ENCODE measurements around the genes ECPAS and HSDL2.

DNA sequence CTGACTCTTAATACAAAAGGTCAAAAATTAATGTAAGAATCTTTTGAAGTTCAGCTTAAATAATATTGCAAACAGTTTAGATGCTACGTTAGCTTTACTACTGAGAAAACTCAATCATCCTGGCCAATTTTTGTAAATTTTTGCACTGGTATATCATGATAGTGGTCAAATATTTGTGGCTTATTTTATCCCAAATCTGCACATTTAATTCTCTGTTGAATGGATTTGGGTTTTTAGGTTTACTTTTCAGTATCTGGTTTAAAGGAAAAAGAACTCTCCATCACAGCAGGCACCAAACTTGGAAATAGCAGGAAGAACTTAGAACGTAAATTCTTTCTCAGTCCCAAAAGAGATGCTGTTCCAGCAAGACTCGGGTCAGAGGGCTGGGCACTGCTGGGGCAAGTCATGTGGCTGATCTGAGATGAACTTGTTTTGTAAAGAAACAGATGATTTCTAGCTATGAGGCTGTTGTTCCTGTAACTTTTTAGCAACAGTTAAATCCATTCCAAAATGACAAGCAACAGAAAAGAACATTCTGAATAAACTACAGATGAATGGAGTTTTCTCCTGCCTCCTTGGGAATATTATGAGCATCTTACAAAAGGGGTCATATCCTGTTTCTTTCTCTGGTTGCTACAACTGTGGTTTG lies 31.3 kb downstream of the OR2K2 start:
- PRO-cap, 10 experiments: no peak in any of the 10 experiments

- PRO-cap, 10 experiments: no peak in any of the 10 experiments
Measured at GRCh38 chr9:111456373-111457076, 27.7 kb downstream of the ECPAS start.

- PRO-cap, 10 experiments: no peak in any of the 10 experiments
Measured at GRCh38 chr9:111462906-111463614, 21.1 kb downstream of the ECPAS start.

DNA sequence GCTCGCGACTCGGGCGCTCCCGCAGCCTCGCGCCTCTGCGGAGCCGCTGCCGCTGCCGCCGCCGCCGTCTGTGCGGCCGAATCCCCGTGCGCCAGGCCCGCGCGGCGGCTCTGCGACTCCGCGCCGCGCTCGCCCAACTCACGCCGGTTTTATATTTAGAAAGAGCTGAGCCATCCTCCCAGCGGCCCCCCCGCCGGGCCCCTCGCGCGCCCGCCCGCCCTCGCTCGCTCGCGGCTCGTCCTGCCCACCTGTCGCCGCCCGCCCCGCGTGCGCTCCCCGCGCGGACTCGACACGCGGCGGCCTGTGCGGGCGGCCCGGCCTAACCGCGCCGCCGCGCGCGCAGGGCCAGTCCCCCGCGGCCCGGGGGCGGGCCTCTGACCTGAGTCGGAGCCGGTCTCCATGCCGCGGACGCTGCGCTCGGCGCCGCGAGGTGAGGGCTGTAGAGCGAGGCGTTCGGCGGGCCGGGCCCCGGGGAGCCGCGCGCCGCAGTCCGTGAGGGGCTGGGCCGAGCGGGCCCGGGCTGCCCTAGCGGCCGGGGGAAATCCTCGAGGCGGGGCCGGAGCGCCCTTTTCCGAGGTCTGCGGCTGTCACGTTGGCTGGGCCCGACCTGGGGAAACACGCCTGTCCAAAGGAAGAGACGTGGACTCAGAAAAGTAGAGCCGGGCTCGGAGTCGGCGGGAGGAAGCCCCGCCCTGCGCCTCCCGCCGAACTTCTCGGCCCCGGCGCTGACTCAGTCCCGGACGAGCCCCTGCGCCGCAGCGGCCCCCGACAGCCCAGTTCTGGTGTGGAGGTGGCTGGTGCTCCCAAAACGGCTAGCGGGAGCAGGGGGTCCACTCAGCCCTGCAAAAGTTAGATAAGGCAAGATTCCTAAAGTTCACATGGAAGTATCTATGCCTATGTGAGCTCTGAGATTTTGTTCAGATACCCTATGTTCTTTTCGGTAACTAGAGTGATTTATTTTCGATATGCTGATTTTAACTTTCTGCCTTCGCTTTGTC lies at the start of gene ECPAS:
Gene ECPAS, minus strand, starts transcription at position 647 of the 998 bp plus-strand sequence.
- PRO-cap, 10 experiments: peak in 10 of 10 experiments; most common plus-strand start position 733 of the sequence (in 6); most common minus-strand start position 647 of the sequence (in 7)

GRCh38 chr9:111613363-111613881 lies 14.0 kb upstream of the PTGR1 start:
- PRO-cap, 10 experiments: no peak in any of the 10 experiments

- PRO-cap, 10 experiments: peak in 1 of 10 experiments; most common plus-strand start chr9:111630600 (in 1)
Measured at GRCh38 chr9:111630335-111630744, 794 bp upstream of the DNAJC25 start.

GRCh38 chr9:111891851-111892333 lies 4.7 kb upstream of the UGCG start:
- PRO-cap, 10 experiments: peak in 1 of 10 experiments; most common minus-strand start chr9:111892085 (in 1)

DNA sequence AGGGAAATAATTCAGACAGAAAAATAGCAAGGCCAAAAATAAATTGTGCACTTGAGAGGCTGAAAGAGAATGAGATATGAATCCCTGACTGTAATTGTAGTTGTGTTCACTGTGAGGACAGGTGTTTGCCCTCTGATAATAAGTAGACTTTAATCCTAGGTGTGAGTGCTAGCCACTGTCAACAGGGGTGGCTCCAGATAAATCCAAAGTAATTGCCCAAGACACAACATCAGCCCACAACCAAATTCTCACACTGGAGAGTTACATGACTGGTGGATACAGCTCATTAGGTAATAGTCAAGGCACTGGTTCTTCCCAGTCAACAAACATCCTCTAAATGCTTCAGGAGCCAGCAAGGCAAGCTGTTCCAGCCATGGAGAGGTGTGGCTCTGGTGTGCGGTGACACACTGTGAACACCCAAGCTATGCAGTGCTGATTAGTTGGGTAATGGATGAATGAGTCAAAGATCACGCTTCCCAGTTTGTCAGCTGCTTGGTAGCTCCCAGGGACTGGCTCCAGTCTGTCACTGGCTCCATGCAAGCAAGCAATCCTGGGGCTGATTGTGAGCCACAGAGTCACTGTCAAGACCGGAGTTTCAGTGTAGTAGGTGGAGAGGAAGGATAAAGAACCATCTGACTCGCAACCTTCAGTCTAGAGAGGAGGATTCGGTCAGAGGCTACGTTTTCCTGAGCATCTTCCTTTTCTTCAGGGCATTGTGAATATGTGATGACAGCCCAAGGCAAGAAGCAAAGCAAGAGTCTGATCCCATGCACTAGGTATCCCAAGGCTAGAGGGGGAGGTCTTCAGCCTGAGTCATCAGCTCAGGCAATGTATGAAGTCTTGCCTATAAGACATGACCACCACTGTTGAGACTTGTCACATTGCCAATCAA lies 63.0 kb downstream of the UGCG start:
- PRO-cap, 10 experiments: peak in 5 of 10 experiments; most common minus-strand start position 335 of the sequence (in 4)

- PRO-cap, 10 experiments: no peak in any of the 10 experiments
Measured at GRCh38 chr9:112058315-112058680, 116.8 kb downstream of the SUSD1 start.

- PRO-cap, 10 experiments: no peak in any of the 10 experiments
Measured at GRCh38 chr9:112149019-112149807, 25.9 kb downstream of the SUSD1 start.

DNA sequence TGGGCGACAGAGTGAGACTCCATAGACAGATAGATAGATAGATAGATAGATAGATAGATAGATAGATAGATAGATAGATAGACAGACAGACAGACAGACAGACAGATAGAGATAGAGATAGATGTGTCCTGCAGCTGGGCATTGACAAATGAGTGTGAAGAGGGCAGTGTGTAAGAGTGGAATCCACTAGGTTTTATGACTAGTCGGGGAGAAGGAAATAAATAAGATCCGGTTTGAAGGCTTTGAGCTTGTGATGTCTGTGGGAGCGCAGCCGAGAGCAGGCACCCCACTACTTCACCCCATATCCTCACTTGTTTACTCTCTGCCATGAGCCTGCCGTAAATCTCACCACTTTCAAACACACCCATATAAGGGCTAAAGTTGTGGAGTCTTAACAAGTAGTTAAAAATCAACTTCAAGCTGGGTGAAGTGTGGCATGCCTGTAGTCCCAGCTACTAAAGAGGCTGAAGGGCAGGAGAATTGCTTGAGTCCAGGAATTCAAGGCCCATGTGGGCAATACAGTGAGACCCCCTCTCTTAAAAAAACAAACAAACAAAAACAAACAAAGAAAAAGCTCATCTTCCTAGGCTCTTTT lies 1.5 kb upstream of the SUSD1 start:
- PRO-cap, 10 experiments: no peak in any of the 10 experiments

DNA sequence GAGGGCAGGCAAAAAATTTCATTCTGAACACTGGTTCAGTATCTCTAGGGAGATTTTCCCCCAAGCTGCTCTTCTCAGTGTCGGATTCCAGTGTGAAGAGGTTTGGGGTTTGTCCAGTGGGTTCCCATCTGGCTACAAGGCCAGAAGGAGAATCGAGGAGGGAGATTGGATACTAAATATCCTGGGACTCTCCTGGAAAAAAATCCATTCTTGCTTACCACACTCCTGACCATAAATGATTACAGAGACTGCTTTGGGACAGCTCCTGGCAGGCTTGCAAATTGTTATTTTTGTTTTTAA lies 4.6 kb upstream of the SUSD1 start:
- PRO-cap, 10 experiments: peak in 1 of 10 experiments; most common minus-strand start position 94 of the sequence (in 1)

DNA sequence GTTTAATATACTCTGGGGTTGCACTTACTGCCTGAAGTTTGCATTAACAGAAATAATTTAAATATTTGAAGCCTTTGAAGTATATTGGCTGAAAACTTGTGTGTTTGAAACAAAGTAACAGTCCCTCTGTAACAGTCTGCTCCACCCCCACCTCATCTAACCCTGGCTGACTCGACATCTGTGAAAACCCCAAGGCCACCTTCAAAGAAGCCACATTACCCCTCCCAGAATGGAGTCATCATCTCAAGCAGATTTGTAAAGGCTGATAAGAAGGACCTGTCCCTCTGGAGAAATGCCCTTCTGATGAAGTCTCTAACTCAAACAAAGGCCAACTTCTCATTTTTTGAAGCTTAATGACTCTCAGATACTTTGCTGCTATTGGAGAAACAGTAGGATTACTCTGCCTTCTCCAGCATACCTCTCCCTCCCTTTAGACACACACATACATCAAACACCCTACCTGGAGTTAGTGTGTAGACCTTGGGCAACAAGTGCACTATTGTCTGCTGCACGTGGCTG lies 5.2 kb upstream of the SUSD1 start:
- PRO-cap, 10 experiments: no peak in any of the 10 experiments

DNA sequence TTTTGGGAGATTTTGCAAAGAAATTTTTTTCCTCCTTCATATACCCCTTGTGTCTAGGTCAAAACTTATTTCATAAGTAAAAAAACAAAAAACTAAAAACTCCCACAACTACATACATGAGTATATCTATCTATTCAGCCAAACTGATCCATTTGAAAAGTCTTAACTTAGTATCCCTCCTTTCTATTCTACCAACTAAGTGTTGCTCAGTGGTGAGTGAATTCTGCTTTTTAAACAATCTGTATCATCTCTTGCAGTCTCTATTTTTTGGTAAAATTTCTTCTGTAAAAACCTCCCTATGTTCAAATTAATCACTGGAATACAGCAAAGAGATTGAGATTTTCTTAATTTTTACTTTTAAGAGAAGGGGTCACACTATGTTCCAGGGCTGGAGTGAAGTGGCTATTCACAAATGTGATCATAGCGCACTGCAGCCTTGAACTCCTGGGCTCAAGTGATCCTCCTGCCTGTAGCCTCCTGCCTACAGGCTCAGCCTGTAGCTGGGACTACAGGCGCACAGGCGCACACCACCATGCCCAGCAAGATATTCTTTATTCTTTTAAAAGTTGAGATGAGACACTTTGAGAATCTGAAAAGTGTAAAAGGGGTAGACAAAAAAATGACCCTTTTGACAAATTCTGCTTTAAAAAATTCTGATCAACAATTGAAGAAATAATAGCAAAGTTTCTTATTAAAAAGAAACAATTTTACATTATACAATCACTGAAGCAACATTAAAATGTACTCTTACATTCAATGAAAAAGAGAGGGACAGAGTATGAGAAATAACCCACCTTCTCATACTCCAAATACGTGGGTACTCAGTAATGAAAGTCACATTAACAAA lies 46.7 kb upstream of the SUSD1 start:
- PRO-cap, 10 experiments: no peak in any of the 10 experiments

GRCh38 chr9:112379697-112380424 lies at the start of gene HSDL2:
HSDL2 (plus strand) TSS chr9:112380108.
- PRO-cap, 10 experiments: peak in 10 of 10 experiments; most common plus-strand start chr9:112380071 (in 5); most common minus-strand start chr9:112379774 (in 3)

DNA sequence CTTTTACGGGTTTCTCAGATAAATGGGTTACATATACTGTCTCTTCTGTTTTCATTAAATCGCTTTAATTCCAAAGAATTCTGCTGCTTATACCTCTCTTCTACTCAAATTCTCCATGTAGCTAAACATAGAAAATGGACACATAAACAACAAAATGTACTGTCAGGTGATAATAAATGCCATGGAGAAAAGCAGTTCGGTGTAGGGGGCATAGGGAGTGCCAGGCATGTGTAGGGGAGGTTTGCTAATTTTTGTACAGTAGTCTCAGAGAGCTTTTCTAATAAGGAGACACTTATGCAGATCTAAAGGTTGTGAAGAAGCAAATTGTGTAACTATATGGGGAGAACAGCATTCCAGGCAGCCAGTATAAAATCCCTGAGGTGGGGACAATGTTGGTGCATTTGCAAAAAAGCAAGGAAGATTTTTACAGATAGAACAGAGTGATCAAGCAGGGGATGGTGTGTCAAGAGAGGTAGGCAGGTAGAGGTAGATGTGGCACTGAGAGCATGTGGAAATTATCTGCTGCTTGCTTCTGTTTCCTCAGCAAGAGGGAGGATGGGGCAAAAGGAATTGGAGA lies 24.0 kb downstream of the KIAA1958 start:
- PRO-cap, 10 experiments: no peak in any of the 10 experiments

DNA sequence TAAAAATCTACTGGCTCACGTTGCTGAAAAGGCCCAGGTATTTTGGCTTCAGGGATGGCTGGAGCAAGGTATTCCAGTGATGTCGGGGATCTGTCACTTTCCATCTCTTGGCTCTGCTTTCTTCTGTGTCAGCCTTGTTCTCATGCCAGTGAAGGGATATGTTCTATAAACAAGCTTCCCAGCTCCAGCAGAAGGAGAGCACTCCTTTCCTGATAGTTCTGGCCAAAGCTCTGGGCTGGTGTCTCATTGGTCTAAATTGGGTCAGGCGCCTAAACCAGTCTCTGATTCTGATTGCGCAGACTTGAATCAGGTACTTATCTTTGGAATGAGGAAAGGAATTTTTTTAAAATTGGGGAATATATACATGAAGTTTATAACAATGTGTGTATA lies 5.1 kb downstream of the SNX30 start:
- PRO-cap, 10 experiments: no peak in any of the 10 experiments

- PRO-cap, 10 experiments: no peak in any of the 10 experiments
Measured at GRCh38 chr9:112771795-112772726, 21.5 kb downstream of the SNX30 start.

- PRO-cap, 10 experiments: no peak in any of the 10 experiments
Measured at GRCh38 chr9:112838279-112839235, 52.1 kb downstream of the SLC46A2 start.

DNA sequence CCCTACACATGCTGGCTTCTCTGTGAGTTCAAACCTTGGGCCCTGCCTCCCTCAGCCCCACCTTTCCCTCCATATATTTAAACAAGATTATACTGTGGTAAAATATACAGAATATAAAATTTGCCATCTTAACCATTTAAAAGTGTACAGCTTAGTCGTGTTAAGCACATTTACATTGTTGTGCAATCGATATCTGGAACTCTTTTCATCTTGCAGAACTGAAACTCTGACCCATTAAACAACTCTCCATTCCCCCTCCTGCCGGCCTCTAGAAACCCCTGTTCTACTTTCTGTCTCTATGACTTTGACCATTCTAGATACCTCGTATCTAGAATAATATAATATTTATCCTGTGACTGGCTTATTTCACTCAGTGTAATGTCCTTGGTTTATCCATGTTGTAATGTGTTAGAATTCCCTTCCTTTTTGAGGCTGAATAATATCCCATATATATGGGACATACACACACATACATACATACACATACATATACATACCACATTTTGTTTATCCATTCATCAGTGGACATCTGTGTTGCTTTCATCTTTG lies 31.8 kb downstream of the SLC46A2 start:
- PRO-cap, 10 experiments: no peak in any of the 10 experiments

Data from Metastatic Breast Carcinoma in the Brain (tissue), 10 donors.